Ishikawa (cell line): ENCODE measurements around a stretch of chr6.

DNA sequence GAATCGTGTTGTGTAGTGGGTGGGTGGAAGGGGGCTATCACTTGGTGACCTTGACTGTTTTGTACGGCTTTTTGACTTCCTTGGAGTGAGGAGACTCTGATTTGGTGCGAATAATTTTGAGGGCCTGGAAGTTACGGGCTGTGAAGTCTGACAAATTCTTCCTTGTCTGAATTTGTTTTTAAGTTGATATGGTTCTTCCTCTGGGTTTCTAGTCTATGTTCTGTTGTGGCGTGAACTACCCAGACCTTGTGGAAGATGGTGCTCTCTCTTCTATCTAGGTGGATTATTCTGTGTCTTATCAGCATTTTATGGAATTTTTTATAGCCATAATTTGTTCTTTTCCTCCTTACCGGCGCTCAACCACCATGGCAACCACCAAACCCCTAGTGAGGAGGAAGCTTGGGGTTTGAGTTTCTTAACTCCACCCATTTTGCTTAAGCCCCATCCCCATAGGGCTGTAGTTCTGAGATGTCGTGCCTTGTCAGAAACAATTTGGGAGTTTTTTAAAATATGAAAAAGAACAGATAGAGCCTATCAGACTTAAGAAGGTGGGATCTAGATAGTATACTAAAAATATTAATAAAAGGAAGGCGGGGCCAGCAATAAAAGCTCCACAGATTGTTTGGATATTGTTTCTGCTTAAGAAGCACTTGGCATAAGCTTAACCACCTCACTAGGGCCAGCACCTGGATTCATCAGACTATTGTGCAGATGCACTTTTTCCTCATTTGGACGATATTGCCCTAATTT, 5.5 kb downstream of the BRD2 start:
- RRBS = no CpG with 5 or more reads among the region's 10 CpGs

DNA sequence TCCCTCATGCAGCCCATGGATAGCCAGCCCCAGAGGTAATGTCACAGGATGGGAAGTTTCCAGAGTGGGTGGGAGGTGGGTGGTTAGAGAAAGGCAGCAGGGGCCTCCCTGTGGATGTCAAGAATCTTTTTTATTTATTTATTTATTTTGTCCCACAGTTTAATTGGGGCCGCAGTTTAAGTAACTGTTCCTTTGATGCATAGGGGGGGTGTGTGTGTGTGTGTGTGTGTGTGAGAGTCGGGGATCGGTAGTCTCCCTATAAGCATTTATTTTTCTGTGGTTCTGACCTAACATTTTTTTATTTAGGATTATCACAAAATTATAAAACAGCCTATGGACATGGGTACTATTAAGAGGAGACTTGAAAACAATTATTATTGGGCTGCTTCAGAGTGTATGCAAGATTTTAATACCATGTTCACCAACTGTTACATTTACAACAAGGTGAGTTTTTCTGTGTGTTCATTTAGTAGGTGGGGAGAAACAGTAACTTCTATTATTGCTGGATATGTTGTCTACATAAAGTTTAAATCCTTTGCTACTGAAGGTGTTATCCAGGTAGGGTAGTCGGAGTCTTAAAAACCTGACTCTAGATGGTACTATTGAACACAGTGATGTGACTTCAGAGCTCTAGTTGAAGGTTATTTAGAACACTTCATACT, 6.8 kb downstream of the BRD2 start:
- RRBS = no CpG with 5 or more reads among the region's 4 CpGs

DNA sequence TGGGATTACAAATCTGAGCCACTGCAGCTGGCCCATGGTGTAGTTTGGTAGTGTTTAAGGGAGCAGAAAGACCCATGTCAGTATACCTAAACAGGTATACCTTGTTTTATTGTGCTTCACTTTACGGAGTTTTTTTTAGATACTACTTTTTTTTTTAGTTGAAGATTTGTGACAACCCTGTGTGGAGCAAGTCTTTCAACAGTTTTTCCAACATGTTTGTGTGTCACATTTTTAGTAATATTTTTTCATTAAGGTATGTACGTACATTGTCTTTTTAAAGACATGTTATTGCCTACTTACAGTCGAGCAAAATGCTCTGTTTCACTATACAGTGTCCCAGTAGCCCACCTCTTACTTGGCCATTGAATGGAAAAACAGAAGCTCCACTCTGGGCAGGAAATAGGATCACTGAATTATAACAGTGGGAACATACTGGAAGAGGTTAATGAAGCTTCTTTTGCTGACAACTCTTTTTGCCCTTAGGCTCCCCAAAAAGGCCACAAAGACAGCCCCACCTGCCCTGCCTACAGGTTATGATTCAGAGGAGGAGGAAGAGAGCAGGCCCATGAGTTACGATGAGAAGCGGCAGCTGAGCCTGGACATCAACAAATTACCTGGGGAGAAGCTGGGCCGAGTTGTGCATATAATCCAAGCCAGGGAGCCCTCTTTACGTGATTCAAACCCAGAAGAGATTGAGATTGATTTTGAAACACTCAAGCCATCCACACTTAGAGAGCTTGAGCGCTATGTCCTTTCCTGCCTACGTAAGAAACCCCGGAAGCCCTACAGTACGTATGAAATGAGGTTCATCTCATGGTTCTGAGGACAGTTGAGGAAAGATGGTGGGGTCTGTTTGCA, 11.2 kb downstream of the BRD2 start:
- RRBS = no CpG with 5 or more reads among the region's 11 CpGs

DNA sequence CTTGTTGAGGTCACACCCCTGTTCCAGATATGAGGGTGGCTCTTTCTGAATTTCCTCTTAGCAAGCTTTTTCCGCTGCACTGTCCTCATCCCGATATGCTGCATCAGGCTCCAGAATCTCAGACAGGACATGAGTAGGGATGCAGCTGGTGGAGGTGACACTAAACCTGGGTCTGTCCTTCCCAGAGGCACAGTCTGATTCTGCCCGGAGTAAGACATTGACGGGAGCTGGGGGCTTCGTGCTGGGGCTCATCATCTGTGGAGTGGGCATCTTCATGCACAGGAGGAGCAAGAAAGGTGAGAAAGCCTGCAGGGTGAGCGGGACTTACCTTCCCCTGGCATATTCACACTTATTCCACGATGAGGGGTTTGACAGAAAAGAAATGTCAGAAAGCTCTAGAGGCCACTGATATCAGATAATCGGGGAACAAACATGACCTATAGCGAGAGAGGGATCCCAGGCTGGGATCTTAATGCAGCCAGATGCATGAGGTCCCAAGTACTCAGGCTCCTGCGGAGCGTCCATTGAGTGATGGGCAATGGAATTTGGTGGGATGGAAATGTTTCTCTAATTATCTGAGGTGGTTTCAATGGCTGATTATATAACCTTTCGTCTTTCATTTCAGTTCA, 9.9 kb downstream of the HLA-DPB1 start:
- RRBS = no CpG with 5 or more reads among the region's 12 CpGs

GRCh38 chr6:33160602-33161303, 31.5 kb downstream of the COL11A2 start:
- RRBS = no CpG with 5 or more reads among the region's 11 CpGs

- RRBS = no CpG with 5 or more reads among the region's 8 CpGs
These were observed 2.2 kb downstream of the RXRB start for GRCh38 chr6:33197961-33199023.

- RRBS = no CpG with 5 or more reads among the region's 6 CpGs
These were observed 1.1 kb upstream of the RING1 start for GRCh38 chr6:33207298-33207512.

- RRBS = 26% methylated on average over 13 of the region's 43 CpGs
These were observed 4.9 kb downstream of the RING1 start for GRCh38 chr6:33212924-33213840.

DNA sequence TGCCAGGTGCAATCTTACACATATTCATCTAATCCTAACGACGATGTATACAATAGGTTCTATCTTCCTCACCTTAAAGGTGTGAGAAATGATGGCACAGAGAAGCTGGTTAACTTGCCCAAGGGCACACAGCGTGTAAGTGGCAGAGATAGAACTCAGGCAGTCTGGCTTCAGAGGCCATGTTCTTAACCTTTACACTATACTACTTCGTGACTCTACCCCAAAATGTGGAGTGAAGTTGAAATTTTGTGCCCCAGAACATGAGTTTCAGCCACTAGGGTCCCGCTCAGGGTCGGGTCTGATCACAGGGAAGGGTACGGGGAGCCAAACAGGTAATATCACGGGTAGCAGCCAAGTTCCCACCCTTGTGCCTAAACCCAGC, 543 bp downstream of the VPS52 start:
- RRBS = no CpG with 5 or more reads among the region's 8 CpGs

DNA sequence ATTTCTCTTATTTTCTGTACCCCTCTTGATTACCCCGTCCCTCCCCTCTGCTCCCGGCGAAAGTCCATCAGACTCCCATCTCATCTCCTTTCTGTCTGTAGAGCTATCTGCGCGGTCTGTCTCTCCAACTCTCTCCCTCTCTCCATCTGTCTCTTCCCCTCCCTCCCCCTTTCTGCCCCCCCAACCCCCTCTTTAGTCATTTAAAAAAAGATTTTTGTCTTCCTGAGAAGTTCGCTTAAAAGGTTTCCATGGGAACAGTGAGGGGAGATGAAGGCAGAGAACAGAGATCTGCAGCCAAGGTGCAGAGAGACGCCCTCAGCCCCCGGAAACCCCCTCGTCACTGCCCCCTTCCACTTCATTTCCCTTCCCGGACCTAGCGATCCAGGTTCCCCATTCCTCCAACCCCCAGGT, 6.6 kb downstream of the SYNGAP1 start:
- RRBS = 6% methylated on average over 2 of the region's 11 CpGs

DNA sequence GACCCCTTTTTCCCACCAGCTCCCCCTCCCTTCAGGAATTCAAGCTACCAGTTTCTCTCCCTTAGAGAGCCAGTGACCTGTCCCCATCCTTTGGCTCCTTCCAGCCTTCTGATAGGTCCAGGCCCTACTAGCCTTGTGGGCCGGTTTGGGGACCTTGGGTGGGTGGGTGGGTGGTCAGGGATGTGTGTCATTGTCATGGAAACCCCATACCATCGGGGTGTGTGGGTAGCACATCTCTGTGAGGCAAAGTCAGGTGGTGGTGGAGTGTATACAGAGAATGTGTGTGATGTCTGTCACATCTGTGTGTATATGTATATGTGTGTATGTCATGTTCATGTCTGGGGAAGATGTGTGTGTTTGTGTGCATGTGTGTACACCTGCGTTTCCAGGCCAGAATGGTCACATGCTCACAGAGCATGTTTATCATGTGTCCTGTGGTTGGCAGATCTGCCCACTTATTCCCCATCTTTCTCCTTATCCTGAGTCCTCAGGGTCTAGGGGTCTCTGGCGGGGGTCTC, 7.0 kb downstream of the SYNGAP1 start:
- RRBS = no CpG with 5 or more reads among the region's 4 CpGs

DNA sequence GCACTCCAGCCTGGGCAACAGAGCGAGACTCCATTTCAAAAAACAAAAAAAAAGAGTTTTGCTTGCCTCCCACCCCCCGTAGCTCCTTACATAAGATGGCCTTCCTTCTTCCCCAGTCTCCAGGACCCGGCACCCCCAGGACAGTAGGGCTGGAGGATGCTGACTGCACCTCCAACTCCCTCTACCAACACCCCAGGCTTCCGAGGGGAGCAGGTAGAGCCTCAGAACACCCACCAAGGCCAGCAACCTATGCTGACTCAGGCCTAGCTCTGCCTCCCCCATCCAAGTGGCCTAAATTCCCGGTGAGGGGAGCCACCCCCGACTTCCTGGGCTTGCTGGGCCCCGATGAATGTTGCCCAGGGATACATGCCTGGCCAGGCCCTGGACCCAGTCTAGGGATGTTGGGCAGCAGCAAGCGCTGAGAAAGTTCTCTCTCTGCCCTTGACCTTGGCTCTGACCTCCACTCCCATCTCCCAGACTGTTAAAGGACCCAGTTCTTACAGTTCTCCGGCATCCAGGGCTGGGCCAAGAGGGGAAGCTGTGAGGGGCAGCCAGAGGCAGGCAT, 685 bp downstream of the BAK1 start:
- RRBS = 3% methylated on average over 1 of the region's 9 CpGs

DNA sequence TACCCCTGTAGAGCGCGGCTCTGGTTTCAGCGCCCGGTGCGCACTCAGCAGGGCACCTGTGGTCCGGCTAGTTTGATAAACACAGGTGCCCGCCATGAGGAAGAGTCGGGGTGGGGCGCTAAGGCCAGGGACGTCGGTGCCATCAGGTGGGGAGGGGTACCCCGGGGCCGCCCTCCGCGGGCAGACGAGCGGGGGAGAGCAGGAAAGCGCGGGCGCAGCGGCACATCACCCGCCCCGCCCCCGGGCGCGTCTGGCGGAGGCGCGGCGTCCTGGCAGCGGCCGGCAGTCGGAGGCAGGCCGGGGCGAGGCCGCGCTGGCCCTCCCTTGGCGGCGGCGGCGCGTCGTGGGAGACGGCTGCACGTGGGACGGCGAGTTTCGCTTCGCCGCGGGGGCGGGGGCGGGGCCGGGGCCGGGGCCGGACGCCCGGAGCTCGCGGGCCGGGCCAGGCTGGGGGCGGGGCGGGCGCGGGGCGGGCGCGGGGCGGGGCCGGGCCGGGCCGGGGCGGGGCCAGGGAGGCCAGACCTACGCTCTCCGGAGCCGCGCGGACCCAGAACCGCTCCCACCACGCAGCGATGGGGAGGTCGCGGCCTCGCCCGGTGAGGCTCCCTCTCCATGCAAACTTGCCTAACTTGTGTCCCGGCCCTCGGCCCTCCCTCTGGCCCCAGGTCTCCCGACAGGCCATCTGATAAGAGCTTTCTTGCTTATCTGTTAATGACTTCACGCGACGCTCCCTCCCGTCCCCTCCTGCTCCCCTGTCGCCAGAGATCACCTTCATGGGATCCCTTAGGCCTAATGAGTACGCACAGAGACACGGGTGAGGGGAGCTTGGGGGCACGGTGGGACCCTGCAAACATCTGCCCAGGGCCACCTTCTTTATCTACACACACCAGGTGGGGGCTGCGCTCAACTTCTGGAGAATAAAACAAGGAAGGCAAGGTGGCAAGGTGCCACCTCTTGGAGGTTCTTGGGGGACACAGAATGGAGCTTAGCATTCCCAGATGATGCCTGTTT, 12.5 kb downstream of the ITPR3 start:
- RRBS = 2% methylated on average over 60 of the region's 97 CpGs

DNA sequence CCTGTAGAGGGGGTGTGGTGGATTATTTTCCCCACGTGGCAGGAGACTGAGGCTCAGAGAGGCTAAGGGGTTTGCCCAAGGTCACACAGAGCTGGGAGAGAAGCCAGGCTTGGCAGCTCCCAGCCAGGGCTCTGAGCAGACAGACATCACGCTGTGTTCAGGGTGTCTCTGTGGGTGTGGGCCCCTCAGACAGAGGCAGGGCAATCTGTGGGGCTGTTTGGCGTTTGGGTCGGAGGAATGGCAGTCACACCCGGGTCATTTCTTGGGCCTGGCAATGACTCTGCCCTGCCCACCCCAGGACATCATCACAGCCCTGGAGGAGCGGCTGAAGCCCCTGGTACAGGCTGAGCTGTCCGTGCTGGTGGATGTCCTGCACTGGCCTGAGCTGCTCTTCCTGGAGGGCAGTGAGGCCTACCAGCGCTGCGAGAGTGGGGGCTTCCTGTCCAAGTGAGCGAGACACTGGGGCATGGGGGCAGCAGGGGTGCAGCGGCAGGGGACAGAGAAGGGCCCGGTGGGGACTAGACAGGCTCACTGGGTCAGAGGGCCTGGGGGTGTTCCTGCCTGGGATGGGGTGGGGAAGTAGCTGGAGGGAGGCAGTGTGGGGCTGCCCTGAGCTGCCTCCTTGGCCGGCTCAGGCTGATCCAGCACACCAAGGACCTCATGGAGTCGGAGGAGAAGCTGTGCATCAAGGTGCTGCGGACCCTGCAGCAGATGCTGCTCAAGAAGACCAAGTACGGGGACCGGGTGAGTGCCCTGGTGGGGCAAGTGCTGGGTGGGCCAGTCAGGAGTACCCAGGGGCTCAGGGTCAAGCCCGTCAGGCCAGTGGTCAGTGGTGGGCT, 27.6 kb downstream of the UQCC2 start:
- RRBS = 88% methylated on average over 1 of the region's 18 CpGs

DNA sequence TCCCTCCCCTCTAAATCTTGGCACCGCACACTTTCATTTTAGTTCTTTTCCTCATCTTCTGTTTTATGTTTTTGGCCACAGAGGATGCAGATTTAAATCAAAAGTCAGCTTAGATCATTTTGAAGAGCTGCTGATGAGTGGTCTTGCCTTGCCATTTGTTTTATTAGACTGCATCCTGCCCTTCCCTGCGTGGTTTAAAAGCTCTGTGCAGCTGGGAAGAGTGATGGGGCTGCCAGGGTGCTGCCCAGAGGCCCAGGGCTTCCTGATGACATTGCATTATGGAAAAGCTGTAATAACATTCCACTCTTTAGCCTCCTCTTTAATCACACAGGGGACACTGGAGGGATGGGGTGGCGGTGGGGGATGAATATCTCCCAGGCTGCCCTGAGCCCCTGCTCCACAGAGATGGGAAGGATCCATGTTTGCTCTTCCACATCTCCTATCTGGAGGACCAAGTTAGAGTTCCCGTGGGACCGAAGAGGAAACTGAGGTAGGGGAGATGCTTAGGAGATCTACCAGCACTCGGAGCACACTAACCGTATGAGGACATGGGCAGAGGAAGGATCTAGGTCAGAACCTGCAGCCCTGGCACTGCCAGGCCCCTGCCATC, 6.7 kb upstream of the UQCC2 start:
- RRBS = no CpG with 5 or more reads among the region's 7 CpGs

DNA sequence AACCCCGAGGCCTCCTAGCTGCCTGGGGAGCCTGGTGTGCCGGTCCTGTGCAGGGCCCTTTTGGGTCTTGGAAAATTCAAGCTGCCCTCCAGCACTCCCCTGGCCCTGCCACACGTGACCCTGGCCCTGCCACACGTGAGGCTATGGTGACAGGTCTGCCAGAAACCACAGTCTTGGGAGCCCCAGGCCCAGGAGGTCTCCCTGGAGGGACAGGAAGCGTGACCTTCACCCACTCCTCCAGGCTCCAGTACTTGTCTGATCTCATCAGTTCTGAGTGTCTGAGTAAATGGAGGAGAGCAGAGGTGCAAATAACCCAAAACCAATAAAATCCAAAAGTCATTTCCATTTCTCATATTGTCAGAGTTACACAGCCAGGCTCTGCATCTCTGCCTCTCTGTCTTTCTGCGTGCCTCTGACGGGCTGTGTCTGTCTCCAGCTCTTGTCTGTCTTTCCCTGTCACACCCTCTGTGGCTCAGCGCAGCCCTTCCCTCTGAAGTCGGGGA, 15.5 kb downstream of the IP6K3 start:
- RRBS = no CpG with 5 or more reads among the region's 9 CpGs

- RRBS = no CpG with 5 or more reads among the region's 5 CpGs
These were observed 12.5 kb downstream of the IP6K3 start for GRCh38 chr6:33734210-33734520.

GRCh38 chr6:34223792-34224751, 12.6 kb upstream of the HMGA1 start:
- RRBS = 6% methylated on average over 4 of the region's 55 CpGs

DNA sequence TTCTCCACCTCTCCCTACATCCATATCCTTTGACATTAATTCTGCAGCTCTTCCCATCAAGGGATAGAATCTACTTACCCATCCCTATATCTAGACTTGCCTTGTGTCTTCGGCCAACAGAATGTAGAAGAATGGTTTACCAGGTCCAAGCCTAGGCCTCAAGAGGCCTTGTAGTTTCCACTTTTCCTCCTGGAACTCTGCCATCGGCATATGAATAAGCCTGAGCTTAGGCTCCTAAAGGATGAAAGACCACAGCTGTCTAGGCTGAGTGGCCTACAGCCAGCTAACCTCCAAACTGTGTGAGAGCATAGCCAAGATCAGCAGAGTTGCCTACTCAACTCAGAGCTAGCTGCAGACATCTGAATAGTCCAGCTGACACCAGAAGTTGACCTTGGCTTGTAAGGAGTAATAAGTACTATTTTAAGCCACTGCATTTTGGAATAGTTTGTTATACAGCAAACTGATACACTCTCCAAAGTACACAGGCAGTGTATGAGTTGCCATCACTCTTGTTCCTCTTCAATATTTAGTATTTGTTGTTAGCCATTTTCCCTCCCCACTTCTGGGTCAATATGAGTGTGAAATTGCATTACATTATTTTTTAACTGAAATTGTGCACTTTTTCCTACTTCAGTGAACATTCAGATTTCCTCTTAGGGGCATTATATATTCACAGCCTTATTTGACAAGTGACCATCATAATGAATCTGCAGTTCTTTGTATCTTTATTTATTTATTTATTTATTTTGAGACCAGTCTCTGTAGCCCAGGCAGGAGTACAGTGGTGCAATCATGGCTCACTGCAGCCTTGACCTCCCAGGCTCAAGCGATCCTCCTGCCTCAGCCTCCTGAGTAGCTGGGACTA, 52.7 kb upstream of the SMIM29 start:
- RRBS = no CpG with 5 or more reads among the region's 3 CpGs

DNA sequence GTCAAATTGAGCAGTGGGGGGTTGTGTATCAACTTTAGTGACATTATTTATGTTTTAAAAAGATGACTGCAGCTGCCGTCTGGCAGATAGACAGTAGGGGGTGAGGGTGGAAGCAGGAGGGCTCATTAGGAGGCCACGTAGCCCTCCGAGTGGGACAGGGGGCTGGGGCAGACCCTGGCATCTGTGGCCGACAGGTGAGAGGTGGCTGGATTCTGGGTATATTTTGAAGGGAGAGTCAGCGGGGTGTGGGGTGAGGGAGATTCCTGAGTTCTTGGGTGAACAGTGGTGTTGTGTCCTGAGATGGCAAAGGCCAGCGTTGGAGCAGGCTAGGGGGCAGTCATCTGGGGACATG, 19.3 kb downstream of the PACSIN1 start:
- RRBS = no CpG with 5 or more reads among the region's 6 CpGs